Islet of Langerhans (tissue), 1 donor: ENCODE results near the gene SLC7A5.

- RRBS, result no CpG with 5 or more reads among the region's 3 CpGs
Measured at GRCh38 chr16:87201171-87201422, 116.1 kb downstream of the C16orf95 start.

GRCh38 chr16:87387909-87388946 lies 3.9 kb upstream of the MAP1LC3B start:
- RRBS, result no CpG with 5 or more reads among the region's 19 CpGs

GRCh38 chr16:87704763-87705334 lies 60.9 kb downstream of the KLHDC4 start:
- RRBS, result 97% methylated on average over 6 of the region's 34 CpGs

GRCh38 chr16:87721591-87722344 lies 44.0 kb downstream of the KLHDC4 start:
- RRBS, result 91% methylated on average over 3 of the region's 32 CpGs

GRCh38 chr16:87733017-87733518 lies 32.7 kb downstream of the KLHDC4 start:
- RRBS, result no CpG with 5 or more reads among the region's 14 CpGs

- RRBS, result 94% methylated on average over 2 of the region's 19 CpGs
Measured at GRCh38 chr16:87747457-87748135, 18.2 kb downstream of the KLHDC4 start.

GRCh38 chr16:87800429-87800845 lies 34.7 kb upstream of the KLHDC4 start:
- RRBS, result no CpG with 5 or more reads among the region's 5 CpGs

DNA sequence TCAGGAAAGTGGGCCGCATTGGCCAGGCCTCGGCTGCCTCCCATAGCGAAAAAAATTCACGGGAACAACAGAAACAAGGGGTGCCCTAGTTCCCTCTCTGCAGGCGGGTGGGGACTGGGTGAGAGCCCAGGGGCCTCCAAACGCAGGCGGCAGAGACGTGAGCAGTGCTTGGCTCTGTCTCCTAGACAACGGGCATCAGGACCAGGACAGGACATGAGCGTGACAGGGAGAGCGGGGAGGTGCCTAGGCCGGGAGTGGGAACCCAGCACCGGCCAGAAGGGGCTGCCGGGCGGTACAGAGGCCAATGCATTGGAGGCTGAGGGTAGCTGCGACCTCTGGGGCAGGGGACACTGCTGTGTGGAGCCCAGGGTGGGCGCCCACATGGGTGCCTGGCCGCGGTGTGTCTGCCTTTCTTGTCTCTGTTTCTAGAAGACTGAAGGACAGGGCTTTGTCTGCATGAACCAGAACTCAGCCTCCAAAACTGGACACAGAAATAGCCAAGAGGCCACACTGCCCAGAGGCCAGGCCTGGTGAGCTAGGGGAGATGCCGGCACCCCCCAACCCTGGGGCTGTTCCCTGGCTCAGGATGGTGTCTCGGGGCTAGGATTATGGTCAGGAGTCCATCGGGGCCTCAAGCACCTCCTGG lies 37.5 kb downstream of the SLC7A5 start:
- RRBS, result no CpG with 5 or more reads among the region's 22 CpGs

GRCh38 chr16:87838754-87839609 lies 30.3 kb downstream of the SLC7A5 start:
- RRBS, result 92% methylated on average over 6 of the region's 28 CpGs

DNA sequence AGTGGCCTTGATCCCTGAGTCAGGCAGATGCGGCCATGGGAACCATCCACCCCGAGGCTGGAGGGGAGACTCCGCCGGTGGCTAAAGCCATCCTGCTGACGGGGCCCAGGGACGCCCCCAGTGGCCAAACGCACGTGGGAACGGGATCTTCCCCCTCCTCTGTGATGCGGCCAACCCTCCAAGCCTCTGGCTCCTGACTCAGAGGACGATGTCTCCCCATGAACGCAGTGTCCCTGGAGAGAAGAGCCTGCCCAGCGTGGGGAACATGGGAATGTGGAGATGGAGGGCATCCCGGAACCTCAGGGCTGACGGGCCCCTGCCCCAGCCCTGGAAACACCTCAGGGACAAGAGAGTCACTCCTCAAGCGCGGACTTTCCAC lies 24.9 kb downstream of the SLC7A5 start:
- RRBS, result no CpG with 5 or more reads among the region's 17 CpGs

DNA sequence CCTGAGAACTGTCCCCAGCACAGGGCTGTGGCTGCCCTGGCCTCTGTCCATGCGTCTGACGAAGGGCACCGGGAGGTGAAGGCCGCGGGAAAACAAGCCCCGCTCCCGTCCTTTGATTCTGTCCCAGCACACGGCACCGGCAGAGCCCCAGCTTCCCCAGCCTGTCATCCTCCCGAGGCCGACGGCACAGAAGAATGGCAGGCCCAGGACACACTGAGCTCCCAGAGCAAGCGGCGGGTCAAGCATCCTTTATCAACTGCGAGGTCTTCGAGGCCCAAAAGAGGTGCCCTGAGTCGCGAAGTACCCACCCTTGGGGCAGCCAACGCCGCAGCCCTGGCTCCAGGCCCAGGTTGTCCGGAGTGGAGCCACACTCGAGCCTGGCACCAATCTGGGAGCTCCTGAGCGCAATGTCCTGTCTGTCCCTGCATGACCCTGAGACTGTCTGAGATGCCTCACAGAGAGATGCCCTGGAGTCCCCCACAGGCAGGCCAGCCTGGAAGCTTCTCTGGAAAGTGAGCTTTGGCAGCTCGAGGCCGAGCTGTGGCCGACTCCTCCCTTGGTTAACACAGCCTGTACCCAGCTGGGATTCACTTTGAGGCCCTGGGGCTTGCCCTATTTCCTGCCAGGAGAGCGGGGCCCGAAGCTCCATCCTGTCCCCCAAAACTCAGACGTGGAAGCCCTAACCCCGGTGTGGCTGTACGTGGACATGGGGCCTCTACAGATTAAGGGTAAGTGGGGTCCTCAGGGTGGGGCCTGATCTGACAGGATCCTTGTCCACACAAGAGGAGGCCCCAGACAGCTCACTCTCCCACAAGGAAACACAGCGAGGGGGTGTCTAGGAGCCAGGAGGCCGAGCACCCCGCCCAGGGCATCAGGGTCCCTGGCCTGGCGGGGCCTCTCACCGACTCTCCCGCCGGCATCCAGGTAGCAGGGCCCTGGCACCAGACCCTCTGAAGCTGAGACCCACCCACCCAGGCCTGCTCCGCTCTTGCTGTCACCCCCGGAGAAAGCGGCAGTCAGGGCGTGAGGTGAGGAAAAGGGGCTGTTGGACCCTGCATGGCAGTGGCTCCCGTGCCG lies 23.2 kb downstream of the SLC7A5 start:
- RRBS, result 79% methylated on average over 14 of the region's 44 CpGs

GRCh38 chr16:87846909-87847325 lies 22.4 kb downstream of the SLC7A5 start:
- RRBS, result 87% methylated on average over 4 of the region's 11 CpGs

- RRBS, result 3% methylated on average over 24 of the region's 130 CpGs
Measured at GRCh38 chr16:87868916-87870135, at the start of gene SLC7A5. Gene SLC7A5 (minus strand): TSS chr16:87869507.

DNA sequence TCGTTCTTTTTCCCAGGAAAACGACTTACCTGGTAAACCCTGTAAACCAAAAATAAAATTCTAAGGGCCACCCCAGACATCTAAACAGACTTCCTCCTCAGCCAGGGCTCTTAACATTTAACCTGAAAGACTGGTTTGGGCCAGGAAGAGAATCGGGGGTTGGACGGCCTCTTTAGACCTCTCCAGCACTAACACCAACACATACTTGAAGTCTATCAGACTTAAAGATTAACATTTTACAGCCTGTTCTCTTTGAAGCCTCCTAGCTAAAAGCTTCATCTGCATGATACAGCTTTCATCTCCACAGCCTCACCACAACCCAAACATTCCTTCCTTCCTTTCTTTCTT lies 3.2 kb upstream of the SLC7A5 start:
- RRBS, result no CpG with 5 or more reads among the region's 4 CpGs

GRCh38 chr16:87925158-87925858 lies 11.0 kb downstream of the CA5A start:
- RRBS, result 25% methylated on average over 1 of the region's 21 CpGs

- RRBS, result no CpG with 5 or more reads among the region's 20 CpGs
Measured at GRCh38 chr16:87947693-87948582, 3.3 kb upstream of the BANP start.

DNA sequence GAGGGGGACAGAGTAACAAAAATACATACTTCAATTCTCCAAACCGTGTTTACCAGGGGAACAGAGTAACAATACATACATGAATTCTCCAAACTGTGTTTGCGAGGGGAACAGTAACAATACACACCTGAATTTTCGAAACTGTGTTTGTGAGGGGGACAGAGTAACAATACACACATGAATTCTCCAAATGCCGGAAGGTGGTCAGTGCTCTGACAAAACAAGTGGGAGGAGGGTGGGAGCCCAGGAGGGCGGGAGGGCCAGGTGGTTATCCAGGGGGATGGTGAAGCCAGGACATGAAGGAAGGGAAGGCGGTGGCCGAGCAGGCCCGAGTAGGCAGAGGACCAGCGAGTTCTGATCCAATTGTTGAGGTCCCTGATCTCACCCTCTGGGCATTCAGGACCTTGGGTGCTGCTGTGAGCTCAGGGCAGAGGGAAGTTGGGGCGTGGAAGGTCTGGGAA lies 75.5 kb downstream of the BANP start:
- RRBS, result no CpG with 5 or more reads among the region's 10 CpGs

DNA sequence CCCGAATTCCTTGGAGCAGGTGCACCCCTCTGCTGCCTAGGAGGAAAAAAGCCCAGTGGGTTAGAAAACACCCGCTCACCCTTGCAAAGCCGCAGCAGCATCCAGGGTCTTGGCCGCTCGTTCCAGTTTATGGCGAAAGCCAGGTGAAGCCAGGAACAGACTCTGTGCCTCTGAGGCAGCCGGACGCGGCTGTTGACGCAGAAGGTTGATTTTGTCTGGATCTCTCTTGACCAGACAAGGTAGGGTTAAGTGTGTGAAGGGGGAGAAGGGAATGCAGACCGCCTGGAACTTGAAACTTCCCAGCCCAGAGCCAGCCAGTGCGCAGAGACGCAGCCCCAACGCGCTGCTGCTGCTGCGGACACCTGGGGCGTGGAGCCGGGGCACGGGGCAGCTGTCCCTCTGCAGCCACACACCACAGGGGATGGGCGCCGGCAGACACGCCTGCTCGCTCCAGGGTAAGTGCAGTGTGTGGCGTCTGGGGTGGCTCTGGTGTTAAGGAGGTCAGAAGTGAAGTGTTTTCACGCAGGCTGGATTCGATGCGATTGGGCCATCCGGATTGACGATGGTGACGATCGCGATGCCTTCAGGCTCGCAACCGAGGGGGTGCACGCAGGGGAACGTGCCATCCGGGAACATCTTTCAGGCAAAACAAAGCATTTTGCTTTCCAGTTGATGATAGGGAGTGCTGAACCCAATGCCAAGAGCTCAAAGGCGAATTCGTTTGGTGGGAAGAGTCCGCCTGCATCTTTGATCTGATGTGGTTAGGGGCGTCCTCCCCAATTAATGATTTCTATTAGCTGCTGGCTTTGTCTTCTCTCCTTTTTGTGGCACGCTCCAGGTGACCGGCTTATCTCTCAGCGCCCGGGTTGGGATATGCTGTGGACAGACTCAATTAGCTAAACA lies 149.6 kb downstream of the BANP start:
- RRBS, result 17% methylated on average over 8 of the region's 45 CpGs

DNA sequence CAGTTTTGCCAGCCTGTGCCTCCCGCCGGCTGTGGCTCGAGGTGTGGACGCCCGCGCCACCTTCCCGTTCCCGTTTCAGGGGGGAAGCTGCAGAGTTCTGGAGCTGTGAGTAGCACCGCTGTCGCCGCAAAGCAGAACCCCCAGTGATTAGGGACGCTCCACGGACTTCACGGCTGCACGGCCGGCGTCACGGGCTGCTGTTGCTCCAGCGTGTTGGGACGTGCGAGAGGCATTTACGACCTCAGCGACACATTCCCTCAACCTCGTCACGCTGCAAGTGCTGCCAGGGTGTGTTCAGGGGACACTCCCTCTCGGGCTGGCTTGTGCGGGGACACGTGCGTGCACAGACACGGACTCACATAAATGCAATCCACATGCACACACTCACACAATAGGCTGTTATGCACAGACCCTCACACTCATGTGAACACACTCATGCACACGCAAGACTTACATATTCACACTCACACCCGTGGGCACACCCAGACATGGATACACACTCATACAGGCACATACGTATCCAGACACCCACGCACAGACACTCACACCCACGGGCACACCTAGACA lies 198.2 kb upstream of the ZNF469 start:
- RRBS, result no CpG with 5 or more reads among the region's 35 CpGs

GRCh38 chr16:88262764-88263050 lies 120.1 kb upstream of the ZNF469 start:
- RRBS, result 64% methylated on average over 1 of the region's 12 CpGs